Measurements from ENCODE around the gene KIF1B.

DNA sequence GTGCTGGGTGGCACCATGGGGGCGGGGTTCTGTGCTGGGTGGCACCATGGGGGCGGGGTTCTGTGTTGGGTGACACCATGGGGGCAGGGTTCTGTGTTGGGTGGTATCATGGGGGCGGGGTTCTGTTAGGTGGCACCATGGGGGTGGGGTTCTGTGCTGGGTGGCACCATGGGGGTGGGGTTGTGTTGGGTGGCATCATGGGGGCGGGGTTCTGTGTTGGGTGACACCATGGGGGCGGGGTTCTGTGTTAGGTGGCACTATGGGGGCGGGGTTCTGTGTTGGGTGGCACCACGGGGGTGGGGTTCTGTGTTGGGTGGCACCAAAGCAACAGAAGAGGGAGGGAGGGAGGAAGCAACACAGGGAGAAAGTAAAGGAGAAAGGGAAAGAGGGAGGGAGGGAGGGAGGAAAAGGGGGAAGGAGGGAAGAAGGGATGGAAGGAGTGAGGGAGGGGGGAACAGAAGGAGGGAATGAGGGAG, 55.2 kb downstream of the CLSTN1 start:
- PRO-cap, 3 experiments, result no peak in any of the 3 experiments
- RAMPAGE, long total RNA, 2 experiments, result no peak in any of the 2 experiments
- RRBS, result no CpG with 5 or more reads among the region's 7 CpGs

DNA sequence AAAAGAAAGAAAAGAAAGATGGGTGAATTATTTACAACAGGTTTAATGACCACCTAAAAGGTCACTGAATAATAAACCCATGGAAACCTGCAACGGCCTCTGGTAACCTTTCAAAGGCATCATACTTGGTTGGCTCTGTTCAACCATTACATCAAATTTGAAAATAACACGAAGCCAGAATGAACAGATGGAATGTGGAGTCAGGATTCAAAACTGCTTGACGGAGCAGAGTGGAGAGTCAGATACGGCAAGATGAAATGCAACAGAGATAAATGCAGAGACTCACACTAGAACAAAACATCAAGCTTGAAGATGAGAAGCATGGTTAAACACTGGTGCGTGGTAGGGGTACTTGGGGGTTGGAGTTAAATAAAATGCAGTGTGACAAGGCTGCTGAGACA, 27.1 kb downstream of the CLSTN1 start:
- PRO-cap, 3 experiments, result no peak in any of the 3 experiments
- RAMPAGE, long total RNA, 2 experiments, result no peak in any of the 2 experiments
- RRBS, result no CpG with 5 or more reads among the region's 5 CpGs

DNA sequence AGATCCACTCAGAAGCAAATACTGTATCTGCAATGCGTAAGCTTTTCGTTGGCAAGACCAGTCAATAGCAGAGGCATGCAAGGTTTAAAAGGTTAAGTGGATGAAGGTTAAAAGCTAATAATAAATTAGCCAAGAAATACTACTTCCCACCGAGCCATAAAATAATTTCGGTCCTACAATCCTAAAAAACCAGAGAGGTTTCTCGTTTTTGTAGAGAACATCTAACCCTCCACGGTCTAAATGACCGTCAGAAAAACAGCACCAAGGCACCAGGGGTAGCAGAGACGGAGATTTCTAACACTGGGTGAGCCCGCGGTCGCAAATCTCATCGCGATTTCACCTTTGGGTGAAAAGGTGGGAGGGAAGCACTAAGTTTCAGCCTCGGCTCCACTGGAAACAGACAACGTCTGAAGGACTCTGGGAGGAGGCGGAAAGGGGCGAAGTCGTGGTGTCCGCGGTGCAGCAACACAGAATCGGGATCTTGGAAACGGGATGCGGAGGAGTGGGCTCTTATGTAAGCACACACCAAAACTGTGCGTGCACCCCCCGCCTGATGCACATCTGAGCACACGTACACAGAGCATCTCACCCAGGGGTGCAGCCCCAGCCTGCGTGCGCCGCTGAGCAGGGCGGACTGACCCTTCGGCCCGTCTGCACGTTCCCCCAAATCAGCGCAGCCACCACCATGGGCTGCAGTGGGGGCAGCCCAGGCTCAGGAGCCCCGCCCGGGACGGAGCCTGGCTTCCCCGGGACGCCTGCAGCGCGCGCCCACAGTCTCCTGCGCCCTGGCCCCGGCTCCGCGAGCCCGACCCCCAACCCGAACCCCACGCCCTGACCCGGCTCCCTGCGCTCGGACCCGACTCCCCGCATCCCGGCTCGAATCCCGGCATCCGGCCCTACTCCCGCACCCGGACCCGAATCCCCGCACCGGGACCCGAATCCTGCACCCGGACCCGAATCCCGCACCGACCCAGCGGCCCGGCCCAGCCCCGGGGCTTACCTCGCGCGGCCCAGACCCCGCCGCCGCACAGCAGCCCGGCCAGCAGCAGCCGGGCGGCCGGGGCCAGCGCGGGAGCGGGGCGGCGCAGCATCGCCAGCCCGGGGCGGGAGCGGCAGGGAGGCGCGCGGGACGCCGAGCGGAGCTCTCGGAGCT, 746 bp downstream of the CLSTN1 start:
- PRO-cap, 3 experiments, result no peak in any of the 3 experiments
- RAMPAGE, long total RNA, 2 experiments, result no peak in any of the 2 experiments
- RRBS, result 1% methylated on average over 36 of the region's 97 CpGs

GRCh38 chr1:9825051-9826210, 1.7 kb upstream of the CLSTN1 start:
- PRO-cap, 3 experiments, result no peak in any of the 3 experiments
- RAMPAGE, long total RNA, 2 experiments, result no peak in any of the 2 experiments
- RRBS, result no CpG with 5 or more reads among the region's 19 CpGs

GRCh38 chr1:9892354-9893642, 17.3 kb downstream of the CTNNBIP1 start:
- PRO-cap, 3 experiments, result peak in 3 of 3 experiments; most common plus-strand start chr1:9893476 (in 3); most common minus-strand start chr1:9893300 (in 1)
- RAMPAGE, long total RNA, 2 experiments, result no peak in any of the 2 experiments
- RRBS, result no CpG with 5 or more reads among the region's 19 CpGs

GRCh38 chr1:10108844-10109646, 76.3 kb downstream of the UBE4B start:
- PRO-cap, 3 experiments, result no peak in any of the 3 experiments
- RAMPAGE, long total RNA, 2 experiments, result no peak in any of the 2 experiments
- RRBS, result no CpG with 5 or more reads among the region's 10 CpGs

GRCh38 chr1:10209543-10210414, 591 bp upstream of the KIF1B start:
- PRO-cap, 3 experiments, result peak in 3 of 3 experiments; most common plus-strand start chr1:10209847 (in 2); most common minus-strand start chr1:10210362 (in 3)
- RAMPAGE, long total RNA, 2 experiments, result start-site peak on the minus strand in 2 of 2 experiments, at chr1:10210297-10210399 at its widest, 30 to 55 reads per replicate
- RRBS, result 1% methylated on average over 7 of the region's 51 CpGs

- PRO-cap, 3 experiments, result peak in 3 of 3 experiments; most common plus-strand start chr1:10210573 (in 2); most common minus-strand start chr1:10210715 (in 1)
- RAMPAGE, long total RNA, 2 experiments, result no peak in any of the 2 experiments
- RRBS, result 1% methylated on average over 49 of the region's 84 CpGs
Observed at GRCh38 chr1:10210415-10210914, at the start of gene KIF1B. Gene KIF1B, plus strand, starts transcription at chr1:10210570.

- PRO-cap, 3 experiments, result no peak in any of the 3 experiments
- RAMPAGE, long total RNA, 2 experiments, result no peak in any of the 2 experiments
- RRBS, result no CpG with 5 or more reads among the region's 7 CpGs
Observed at GRCh38 chr1:10296811-10297410, 86.5 kb downstream of the KIF1B start.

DNA sequence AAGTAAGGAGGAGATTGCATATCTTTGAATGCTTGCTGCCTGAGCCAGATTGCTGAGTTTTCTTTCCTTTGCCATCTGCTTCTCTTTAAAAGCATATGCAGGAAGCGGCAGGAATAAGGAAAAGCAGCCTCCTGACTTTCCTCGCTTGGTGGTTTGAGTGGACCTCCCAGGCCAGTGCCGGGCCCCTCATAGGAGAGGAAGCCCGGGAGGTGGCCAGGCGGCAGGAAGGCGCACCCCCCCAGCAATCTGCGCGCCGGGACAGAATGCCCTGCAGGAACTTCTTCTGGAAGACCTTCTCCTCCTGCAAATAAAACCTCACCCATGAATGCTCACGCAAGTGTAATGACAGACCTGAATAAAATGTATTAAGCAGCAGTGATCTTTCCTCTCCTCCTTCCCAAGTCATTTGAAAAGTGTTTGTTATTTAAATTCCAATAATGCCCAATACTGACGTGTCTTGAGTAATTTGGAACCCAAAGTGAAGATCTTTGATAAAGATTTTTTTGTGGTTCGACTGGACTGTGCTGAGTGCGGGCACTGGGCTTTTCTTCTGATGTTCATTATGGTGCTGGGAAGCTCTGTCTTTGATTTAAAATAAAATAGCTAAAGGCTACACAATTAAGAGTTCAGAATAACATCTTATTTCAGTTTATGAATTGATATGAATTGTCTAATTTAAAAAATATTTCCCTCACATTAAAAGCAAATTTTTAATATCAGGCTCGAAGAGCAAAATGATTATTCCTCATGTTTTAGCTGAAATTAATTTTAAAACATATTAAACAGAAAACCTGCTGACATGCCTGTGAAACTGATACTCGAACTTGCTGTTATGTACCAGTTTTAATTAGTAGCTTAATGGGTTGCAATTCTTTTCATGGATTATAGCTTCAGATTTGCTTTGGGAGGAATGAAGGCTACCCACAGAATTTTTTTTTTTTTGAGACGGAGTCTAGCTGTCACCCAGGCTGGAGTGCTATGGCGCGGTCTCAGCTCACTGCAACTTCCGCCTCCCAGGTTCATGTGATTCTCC, 1.8 kb downstream of the CORT start:
- PRO-cap, 3 experiments, result no peak in any of the 3 experiments
- RAMPAGE, long total RNA, 2 experiments, result no peak in any of the 2 experiments
- RRBS, result 65% methylated on average over 6 of the region's 19 CpGs

DNA sequence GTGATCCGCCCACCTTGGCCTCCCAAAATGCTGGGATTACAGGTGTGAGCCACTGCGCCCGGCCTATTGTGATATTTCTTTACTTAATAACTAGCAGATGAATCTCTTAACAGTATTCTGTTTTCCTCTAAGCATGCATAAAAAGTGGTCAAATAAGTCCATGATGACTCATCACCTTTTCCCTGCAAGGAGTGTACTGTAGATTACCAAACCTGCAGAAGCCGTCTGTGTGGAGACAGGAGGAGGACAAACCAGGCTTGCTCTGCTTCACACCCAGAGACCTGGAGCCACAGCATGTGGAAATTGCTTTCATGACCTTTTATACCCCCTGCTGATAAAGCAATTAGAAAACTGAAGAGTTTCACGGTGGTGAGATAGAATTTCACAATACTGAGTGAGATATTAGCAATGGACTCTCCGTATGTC, 9.3 kb downstream of the CORT start:
- PRO-cap, 3 experiments, result no peak in any of the 3 experiments
- RAMPAGE, long total RNA, 2 experiments, result no peak in any of the 2 experiments
- RRBS, result no CpG with 5 or more reads among the region's 6 CpGs

- PRO-cap, 3 experiments, result no peak in any of the 3 experiments
- RAMPAGE, long total RNA, 2 experiments, result no peak in any of the 2 experiments
- RRBS, result no CpG with 5 or more reads among the region's 16 CpGs
Observed at GRCh38 chr1:10536001-10536884, 61.5 kb downstream of the PEX14 start.

DNA sequence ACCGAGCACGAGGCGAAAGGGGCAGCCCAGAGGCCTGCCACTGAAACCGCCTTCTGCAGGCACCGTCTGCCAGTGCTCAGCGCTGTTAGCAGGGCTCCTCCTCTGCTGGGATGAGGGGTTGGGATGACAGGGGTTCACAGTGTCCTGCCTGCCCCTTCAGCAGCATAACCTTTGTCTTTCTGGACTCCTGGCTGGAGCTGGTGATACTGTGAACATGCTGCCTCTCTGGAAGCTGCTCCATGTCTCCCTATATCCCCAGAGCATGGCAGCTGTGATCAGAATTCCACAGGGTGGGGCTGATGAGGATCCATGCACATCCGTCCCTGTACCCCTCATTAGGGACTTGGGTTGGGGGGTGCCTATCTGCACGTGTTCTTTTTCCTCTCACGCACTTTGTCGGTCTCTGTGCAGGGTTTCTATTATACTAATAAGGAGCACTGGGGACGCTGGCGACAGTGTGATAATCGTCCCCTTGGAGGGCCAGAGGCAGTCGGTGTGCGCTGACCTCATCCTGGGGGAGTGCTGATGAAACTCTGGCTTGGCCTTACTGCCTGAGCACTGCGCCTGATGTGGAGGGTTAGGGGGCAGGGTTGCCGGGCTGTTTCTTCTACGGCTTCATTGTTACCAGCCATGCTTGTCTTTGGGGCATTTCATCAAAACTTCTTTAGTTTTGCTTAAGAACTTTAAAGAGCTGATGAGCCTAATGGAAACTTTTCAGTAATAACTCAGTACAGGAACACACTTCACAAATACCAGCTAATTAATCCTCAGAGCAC, 81.5 kb downstream of the PEX14 start:
- PRO-cap, 3 experiments, result no peak in any of the 3 experiments
- RAMPAGE, long total RNA, 2 experiments, result no peak in any of the 2 experiments
- RRBS, result no CpG with 5 or more reads among the region's 18 CpGs

- PRO-cap, 3 experiments, result no peak in any of the 3 experiments
- RAMPAGE, long total RNA, 2 experiments, result start-site peak on the minus strand in 1 of 2 experiments, at chr1:10654420-10654498 at its widest, 6 reads per replicate
- RRBS, result no CpG with 5 or more reads among the region's 21 CpGs
Observed at GRCh38 chr1:10654369-10654771, 142.1 kb downstream of the CASZ1 start.

DNA sequence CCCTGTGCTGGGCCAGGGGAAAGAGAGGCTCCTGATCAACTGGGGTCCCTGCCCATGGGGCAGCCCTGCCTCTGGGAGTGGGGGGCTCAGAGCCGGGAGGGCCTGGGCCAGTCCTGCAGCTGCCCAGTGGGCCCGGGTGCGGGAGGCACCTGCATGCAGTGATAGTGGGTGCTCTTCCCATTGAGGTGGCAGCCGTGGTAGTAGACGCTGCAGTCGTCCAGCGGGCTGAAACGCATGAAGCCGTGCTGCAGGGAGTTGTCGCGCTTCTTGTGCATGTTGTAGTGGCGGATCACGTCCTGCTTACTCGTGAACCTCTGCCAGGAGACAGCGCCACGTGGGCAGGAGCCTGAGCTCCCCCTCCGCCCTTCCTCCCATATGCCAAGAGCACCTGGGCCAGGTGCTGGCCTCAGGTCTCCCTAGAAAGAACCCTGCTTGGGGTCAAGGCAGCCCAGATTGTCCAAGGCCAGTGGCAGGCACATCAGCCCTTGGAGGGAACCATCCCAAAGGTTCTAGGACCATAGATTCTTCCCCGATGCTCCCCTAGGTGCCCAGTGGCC, 140.9 kb downstream of the CASZ1 start:
- PRO-cap, 3 experiments, result no peak in any of the 3 experiments
- RAMPAGE, long total RNA, 2 experiments, result no peak in any of the 2 experiments
- RRBS, result 92% methylated on average over 2 of the region's 18 CpGs

GRCh38 chr1:10665764-10666361, 130.6 kb downstream of the CASZ1 start:
- PRO-cap, 3 experiments, result no peak in any of the 3 experiments
- RAMPAGE, long total RNA, 2 experiments, result no peak in any of the 2 experiments
- RRBS, result no CpG with 5 or more reads among the region's 13 CpGs

GRCh38 chr1:10736612-10737126, 59.8 kb downstream of the CASZ1 start:
- PRO-cap, 3 experiments, result no peak in any of the 3 experiments
- RAMPAGE, long total RNA, 2 experiments, result no peak in any of the 2 experiments
- RRBS, result no CpG with 5 or more reads among the region's 13 CpGs

GRCh38 chr1:10756376-10756608, 40.2 kb downstream of the CASZ1 start:
- PRO-cap, 3 experiments, result no peak in any of the 3 experiments
- RAMPAGE, long total RNA, 2 experiments, result no peak in any of the 2 experiments
- RRBS, result no CpG with 5 or more reads among the region's 10 CpGs

- PRO-cap, 3 experiments, result no peak in any of the 3 experiments
- RAMPAGE, long total RNA, 2 experiments, result no peak in any of the 2 experiments
- RRBS, result 1% methylated on average over 7 of the region's 26 CpGs
Observed at GRCh38 chr1:10795493-10795844, 977 bp downstream of the CASZ1 start.

GRCh38 chr1:10803738-10804928, 7.7 kb upstream of the CASZ1 start:
- PRO-cap, 3 experiments, result no peak in any of the 3 experiments
- RAMPAGE, long total RNA, 2 experiments, result no peak in any of the 2 experiments
- RRBS, result 82% methylated on average over 11 of the region's 25 CpGs